Measurements from ENCODE around the genes DLG4, ZBTB4, ATP1B2, KDM6B and TRAPPC1.

DNA sequence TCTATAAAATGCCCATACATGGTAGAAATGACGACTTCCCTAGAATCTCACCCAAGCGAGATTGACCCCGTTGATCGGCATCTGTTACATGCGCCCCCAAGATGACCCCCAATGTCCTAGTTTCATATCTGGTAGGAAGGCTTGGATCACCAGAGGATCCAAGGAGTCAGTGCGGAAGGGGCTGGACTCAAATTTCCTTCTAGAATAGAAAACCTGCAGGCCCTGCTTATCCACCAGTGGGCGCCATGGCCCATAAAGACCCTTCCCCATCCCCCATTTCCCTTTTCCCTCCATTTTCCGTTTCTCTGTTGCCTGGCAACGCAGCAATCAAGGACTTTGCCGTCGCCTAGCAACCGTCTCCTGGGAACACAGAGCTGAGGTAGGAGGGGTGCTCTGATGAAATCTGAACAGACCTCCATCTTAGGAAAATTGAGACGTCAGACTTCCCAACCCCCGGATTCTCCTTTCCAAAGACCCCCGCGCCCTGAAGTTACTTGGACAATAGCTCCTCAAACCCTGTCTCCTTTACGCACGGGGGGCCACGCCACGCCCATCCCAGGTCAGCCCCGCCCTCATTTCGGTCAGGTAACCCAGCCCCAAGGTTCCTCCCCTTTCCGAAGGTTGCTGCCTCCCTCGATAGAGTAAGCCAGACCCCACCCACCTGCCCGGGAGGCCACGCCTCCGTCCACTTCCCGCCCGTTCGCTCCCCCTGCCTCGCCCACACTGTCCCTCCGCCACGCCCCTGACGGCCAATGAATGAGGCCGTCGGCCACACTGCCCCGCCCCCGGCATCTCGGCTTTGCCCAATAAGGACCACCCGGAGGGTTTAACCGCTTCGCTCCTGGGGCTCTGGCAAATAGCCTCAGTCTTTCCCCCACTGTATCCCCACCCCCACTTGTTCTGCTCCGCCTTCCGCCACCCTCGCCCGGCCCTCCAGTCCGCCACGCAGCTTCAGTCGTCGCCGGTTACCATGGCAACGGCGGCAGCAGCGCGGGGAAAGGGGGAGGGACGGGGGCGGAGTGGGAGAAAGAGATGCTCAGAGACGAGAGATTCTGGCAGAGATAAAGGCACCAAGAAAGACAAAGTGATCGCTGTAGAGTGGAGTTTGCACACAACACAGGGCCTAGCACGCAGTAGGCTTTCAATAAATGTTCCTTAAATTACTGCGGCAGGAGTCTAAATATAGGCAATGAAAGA, 3.3 kb downstream of the DLG4 start:
- PRO-cap: no peak

GRCh38 chr17:7217053-7218121, at the start of gene DLG4:
Gene DLG4, minus strand, starts transcription at chr17:7217627.
- PRO-cap: no peak

DNA sequence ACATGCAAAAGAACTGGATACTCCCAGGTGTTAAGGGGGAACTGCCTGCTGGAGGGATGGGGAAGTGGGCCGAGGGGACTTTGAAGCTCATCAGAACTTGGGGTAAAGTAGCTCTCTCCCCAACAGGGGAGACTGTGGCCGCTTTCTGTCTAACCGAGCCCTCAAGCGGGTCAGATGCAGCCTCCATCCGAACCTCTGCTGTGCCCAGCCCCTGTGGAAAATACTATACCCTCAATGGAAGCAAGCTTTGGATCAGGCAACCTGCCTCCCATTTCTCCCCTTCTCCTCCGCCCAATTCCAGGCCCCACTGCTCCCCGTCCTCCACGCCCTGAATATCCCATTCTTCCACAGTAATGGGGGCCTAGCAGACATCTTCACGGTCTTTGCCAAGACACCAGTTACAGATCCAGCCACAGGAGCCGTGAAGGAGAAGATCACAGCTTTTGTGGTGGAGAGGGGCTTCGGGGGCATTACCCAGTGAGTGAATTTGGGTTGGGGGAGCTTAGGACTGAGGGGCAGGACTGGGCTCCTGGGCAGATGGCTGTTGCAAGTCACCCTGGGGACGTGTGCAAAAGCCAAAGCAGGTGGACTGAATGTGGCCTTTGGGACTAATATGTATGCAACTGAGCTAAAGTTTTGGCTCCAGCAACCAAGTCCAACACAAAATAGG, 2.2 kb downstream of the ACADVL start:
- PRO-cap: no peak

DNA sequence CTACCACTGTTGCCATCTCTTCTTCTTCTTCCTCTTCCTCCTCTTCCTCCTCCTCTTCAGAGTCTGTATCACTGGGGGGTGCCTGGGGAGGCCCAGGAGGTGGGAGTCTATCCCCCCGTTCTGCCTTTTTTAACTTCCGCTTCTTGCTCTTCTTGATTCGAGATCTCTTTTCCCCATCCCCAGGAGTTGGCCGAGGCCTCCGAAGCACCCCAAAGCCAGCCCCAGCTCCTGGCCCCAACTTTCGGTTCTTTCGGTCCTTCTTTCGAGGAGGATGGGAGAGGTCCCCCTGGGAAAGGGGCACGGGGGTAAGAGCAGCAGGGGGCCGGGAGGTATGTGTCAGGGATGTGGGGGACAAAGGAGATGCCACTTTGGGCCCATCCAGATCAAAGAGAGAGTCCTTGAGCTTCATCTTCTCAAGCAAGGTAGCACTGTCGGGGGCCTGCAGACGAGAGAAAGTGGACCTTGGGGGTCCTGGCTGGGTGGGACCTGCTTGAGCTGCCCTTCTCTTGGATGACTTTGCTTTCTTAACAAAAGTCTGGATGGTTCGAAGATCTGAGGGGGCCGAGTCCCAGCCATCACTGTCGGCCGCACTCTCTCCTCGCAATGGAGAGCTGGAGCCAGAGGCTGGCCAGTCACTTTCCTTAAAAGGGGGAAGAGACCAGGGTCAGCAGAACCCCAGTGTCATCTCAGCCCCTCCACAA, 2.0 kb upstream of the DVL2 start:
- PRO-cap: no peak

DNA sequence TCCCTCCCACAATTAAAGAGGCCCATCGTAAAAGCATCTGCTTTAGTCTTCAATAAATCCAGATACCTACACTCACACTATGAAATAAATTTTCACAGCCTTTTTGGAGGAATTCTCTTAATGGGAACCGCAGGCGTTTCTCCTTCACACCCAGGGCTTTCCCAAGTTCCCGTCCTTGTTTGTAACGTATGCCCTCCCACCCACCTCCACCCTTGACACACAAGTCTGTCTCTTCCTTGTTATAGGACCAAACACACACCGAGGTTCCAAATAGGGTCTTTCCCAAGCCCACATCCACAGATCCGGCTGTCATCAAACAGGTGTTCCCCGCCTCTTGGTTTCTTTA, 1.0 kb downstream of the CTDNEP1 start:
- PRO-cap: no peak

- PRO-cap: no peak
These were observed 291 bp downstream of the NEURL4 start for GRCh38 chr17:7328834-7329254.

DNA sequence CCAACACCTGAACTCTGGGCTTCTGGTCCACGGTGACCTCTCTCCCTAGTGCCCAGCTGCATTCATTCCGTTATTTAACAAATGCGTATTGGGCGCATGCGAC, 1.1 kb upstream of the KCTD11 start:
- PRO-cap: no peak

DNA sequence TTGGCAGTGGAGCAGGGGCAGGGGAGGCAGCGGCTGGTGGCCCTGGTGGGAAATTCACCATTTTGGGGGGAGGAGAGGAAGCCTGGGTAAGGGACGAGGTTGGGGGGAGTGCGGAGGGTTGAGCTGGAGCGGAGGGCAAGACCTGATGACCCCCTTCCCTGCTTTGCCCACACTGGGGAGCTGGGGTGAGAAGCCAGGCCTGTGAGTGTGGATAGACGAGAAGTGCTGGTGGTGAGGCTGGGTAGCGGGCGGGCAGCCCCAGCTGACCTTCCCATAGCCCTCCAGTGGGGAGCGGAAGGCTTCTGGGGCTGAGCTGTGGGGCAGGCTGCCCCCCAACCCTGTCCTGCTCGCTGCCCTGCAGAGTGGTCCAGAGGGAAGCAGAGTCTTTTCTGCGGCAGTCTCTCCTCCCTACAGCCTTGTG, 3.6 kb downstream of the NLGN2 start:
- PRO-cap: no peak

DNA sequence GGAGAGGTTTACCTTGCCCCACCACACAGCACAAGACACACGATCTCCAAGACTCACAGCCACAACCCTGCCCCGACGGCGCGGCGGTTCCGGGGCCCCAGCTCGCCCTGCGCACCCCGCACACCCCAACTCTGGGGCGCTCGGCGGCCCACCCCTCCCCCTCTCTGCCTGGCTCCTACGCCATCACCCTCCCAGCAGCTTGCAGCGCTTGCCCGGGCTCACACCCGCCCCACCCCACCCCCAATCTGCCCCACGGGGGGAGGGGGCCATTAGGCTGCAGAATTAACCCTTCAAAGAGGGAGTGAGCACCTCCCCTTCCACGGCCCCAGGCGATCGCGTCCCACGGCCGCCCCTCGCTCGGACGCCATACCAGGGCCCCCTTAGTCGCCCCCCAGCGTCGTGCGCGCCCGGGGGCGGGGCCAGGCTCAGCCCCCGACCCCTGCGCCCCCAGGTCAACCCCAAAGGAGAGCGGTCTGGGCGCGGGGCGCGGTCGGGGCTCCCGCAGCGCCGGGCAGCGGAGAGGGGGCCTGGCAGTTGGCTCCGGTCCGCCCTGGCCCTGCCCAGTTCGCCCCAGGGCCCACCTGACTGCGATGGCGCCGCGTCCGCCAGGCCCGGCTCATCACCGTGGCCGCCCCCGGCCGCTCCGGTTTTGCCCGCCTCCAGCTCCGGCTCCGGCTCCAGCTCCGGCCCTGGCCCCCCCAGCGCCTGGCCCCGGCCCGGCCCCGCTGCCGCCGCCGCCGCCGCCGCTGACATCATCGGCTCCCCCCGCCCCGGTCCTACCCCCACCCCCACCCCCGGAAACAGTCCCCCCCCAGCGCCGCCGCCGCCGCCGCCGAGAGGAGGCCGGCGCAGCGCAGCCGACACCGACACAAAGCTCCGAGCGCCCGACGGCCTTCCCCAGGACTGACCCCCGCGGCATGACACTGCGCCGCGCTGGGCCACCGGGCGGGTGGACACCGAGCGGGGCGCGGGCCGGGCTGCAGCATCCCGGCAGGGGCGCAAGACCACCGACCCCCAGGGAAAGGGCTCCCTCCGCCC, at the start of gene ZBTB4:
TSS of gene ZBTB4 (minus strand) at position 757 of the 1,038 bp plus-strand sequence.
- PRO-cap: bidirectional peak, plus-strand start at position 248 of the sequence, minus-strand start at position 133 of the sequence; bidirectional peak, plus-strand start at position 835 of the sequence, minus-strand start at position 757 of the sequence

- PRO-cap: no peak
These were observed 5.4 kb downstream of the SLC35G6 start for GRCh38 chr17:7486554-7487048.

- PRO-cap: no peak
These were observed 29.5 kb downstream of the SLC35G6 start for GRCh38 chr17:7510533-7511383.

GRCh38 chr17:7560196-7560765, 1.4 kb upstream of the SENP3 start:
- PRO-cap: no peak

- PRO-cap: no peak
These were observed 926 bp upstream of the MPDU1 start for GRCh38 chr17:7582651-7583201.

GRCh38 chr17:7650167-7651036, at the start of gene ATP1B2:
Gene ATP1B2, plus strand, starts transcription at chr17:7650926.
- PRO-cap: unidirectional peak, plus-strand start at chr17:7650926

- PRO-cap: no peak
These were observed 11.1 kb downstream of the TP53 start for GRCh38 chr17:7675922-7676949.

DNA sequence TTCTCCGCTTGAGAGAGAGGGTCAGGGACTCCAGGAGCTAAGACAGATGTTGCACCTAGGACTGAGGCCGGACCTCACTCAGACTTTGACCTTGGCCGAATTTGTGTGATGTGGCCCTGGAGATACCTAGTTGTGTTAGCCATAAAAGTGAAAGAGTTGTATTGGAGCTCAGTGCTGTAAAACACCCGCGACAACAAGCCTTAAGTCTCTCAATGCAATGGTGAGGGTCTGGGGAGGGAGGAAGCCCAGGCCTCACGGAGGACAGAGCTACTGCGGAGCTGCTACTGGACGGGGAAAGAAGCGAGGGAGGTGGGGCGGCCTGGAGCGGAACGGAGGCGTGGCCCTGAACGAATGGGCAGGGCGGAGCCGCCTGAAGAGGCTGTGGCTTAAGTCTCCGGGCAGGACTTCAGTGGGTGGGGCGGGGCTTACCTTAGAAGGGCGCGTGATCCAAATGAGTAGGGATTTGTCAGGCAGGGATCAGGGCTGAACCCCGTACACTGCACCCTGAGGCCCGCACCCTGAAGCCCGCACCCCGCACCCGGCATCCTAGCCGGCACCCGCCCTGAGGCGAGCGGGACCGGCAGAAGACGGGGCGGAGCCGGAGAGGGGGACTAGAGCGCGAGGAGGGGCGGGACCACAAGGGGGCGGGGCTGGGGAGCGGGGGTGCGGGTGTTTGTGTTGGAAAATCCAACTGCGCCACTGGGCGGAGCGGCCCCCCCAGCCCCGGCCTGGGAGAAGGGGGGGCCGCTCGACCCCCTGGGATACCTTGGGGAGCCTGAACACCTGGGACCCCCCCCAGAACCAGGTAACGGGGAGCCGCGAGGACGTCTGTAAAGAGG, at the start of gene KDM6B:
TSS of gene KDM6B (plus strand) at position 672 of the 839 bp plus-strand sequence.
- PRO-cap: bidirectional peak, plus-strand start at position 469 of the sequence, minus-strand start at position 272 of the sequence; bidirectional peak, plus-strand start at position 639 of the sequence, minus-strand start at position 579 of the sequence

DNA sequence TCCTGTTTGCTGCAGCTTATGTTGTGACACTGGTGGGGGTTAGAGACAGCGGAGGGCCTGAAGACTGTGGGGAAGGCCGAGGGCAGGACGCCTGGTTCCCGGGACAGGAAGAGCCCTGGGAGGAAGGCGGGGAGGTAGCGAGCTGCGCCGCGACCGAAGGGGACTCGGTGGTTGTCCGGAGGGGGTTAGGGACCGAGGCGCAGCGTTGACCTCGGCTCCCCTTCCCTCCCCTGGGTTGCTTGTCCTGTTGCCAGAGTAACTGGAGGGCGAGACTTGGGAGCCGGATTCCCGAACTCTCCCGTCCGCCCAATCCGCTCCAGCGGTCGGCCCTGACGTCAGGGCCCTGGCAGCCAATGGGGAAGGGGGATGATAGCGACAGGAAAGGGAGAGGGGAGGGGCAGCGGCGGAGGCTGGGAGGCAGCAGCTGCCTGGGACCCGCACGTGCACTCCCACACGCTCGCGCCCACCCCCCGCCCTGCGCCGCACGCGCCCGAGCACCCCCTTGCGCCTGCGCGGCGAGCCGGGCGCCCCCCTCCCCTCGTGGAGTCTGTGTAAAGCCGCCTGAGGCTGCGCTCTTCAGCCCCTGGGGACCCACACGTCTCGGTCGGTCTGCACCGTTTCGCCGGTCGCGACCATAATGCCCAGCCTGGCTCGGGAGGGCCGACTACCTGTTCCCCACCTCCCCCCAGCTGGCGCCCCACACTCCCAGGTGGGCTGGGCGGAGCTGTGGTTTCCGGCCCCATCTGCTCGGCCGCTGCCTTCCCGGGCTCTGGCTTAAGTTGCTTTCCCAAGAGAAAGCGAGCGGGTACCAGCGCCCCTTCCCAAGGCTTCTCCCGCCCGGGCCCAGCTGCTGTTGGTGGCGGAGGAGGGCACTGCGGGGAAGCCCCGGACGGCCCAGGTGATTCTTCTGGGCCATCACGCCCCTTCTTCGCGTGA, 1.5 kb downstream of the KDM6B start:
- PRO-cap: bidirectional peak, plus-strand start at position 48 of the sequence, minus-strand start outside the sequence; bidirectional peak, plus-strand start at position 381 of the sequence, minus-strand start at position 308 of the sequence

GRCh38 chr17:7868139-7868438, 10.3 kb downstream of the CYB5D1 start:
- PRO-cap: no peak

- PRO-cap: unidirectional peak, plus-strand start at chr17:7881923; unidirectional peak, plus-strand start at chr17:7882336
These were observed 6.8 kb upstream of the CHD3 start for GRCh38 chr17:7881541-7882394.

GRCh38 chr17:7931561-7932462, at the start of gene TRAPPC1:
Gene TRAPPC1, minus strand, starts transcription at chr17:7931946.
- PRO-cap: bidirectional peak, plus-strand start at chr17:7932208, minus-strand start at chr17:7931946

All from pulmonary lymph node (tissue), 1 donor.